M059J (cell line): ENCODE results near the genes ARRB2, PFN1, ZNF594 and NLRP1.

DNA sequence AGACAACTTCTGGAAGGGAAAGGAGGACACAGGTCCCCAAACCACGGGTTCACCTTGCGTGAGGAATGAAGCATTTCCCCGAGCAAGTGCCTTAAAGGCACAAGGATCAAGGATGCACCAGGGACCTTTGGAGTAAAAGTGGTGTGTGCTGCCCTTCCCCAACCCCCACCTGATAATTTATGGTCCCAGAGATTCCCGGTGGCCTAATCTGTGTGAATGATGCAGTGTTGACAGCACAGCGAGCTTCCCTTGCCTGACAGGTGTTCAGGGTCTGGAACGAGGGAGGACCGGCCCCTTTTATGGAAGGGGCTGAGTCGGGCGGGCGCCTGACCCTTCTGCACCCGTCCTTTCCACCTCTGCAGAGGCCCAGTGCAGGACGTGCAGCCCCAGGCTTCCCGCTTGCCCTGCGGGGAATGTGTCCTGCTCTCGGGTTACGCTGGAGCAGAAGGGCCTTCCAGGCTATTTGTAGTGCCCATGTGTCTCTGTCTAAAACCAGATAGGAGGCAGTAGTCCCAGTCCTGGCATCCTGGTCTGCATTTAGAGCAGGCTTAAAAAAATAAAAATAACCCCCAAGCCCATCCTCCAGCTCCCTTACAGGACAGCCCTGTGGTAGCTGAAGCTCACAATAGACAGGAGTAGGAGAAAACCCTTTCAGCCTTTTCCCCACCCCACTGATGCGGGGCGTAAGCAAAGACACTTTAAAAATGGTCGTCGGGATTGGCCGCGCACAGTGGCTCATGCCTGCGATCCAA lies 16.3 kb downstream of the SMTNL2 start:
- RAMPAGE, long total RNA: no peak

DNA sequence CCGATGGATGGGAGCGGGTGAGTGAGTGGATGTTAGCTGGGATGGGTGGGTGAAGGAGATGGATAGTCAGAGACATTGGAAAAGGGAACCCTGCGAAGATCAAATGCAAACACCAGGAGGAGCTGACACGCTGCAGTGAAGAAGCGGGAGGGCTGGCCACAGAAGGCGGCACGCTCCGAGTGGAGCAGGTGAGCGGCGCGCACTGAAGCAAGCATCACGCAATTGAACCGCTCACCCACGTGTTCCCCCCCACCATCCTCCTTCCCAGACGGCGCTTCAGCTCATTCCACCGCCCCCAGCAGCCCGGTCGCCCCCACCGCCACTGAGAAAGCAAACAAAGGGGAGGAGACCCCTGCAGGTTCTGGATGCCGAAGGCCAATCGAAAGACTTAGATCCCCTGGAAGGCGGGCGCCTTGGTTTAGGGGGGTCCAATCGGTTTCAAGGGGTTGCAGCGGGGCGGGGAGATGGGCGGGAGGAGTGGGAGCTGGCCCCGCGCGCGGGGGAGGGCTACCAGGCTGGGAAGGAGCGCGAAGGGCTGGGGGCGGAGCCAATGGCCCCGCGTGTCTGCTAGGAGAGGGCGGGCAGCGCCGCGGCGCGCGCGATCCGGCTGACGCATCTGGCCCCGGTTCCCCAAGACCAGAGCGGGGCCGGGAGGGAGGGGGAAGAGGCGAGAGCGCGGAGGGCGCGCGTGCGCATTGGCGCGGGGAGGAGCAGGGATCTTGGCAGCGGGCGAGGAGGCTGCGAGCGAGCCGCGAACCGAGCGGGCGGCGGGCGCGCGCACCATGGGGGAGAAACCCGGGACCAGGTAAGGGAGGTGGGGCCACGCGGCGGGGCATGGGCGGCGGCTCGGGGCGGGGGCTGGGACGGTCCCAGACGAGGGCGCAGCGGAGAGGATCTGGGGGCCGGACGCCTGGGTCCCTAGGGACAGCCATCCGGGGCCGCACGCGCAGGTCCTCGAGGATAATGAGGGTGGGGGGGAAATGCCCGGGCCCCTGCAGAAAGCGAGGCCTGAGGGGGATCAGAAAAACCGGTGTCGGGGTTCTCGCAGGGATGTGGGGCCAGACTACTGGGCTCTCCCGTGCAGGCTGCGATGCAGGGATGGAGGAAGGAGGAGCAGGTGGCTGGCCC lies at the start of gene ARRB2:
Gene ARRB2, plus strand, starts transcription at position 693 of the 1,128 bp plus-strand sequence.
- RAMPAGE, long total RNA: no peak

DNA sequence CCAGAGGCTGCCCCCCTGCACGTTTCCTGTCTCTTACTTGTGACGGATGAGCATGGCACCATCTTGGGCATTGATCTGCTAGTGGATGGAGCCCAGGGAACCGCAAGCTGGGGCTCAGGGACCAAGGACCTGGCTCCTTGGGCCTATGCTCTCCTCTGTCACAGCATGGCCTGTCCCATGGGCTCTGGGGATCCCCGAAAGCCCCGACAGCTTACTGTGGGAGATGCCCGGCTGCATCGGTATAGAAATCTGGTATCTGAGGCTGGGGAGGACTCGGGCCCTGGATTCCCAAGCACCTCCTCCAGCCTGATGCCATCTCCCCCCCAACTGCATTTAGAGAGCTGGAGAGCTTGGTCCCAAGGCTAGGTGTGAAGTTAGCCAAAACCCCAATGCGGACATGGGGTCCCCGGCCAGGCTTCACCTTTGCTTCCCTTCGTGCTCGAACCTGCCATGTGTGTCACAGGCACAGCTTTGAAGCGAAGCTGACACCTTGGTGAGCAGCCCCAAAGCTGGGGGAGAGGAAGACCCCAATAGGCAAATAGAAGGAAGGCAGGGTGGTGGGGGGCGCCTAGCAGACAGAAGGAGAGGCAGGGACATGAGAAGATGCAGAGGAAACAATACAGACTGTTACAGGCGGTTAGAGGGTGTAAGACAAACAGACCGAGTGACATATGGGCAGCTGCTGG lies 2.0 kb upstream of the CXCL16 start:
- RAMPAGE, long total RNA: no peak

GRCh38 chr17:4849903-4850703 lies 17.0 kb downstream of the MINK1 start:
- RAMPAGE, long total RNA: no peak

GRCh38 chr17:4939217-4939766 lies 554 bp downstream of the SLC25A11 start:
- RAMPAGE, long total RNA: no peak

DNA sequence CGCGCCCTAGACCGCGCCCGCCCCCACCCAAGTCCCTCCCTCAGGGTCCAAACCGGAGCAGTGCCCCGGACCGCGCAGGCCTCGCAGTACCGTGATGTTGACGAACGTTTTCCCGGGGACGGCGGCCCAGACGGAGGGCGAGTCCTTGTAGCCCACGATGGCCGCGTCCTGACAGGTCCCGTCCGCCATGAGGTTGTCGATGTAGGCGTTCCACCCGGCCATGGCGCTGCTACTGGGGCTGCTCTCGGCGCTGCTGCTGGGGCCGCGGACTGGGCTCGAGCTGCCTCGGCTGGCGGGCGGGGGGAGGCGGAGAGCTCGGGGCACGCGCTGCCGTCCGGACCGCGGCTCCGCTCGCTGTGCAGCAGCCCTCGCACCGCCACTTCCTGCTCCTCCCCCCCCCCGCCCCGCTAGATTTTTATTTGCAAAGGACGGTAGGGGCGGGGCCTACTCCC lies at the start of gene PFN1:
Gene PFN1, minus strand, starts transcription at position 358 of the 452 bp plus-strand sequence.
- RAMPAGE, long total RNA: start-site peak on the minus strand centred at position 305 of the sequence, 78 bp wide, 132 and 27 reads in 2 replicates

GRCh38 chr17:4986229-4986811 lies 1.2 kb downstream of the CAMTA2 start:
- RAMPAGE, long total RNA: no peak

- RAMPAGE, long total RNA: no peak
Observed at GRCh38 chr17:4988713-4989297, 1.3 kb upstream of the CAMTA2 start.

DNA sequence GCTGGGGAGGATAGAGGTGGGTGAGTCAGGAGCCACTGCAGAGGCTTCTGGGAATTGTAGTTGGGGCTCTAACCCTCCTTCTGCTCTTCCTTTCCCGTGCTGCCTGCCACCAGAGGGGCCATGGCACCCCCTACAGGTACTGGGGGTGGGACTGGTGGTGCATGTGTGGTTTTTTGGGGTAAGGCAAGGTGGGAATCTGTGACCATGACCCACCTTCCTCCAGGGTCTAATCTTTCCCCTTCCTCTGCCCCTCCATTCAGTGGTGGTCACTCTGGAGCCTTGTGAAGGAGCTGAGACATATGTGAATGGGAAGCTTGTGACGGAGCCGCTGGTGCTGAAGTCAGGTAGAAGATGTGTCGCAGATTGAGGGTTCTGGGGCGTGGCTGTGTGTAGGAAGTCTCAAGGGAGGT lies 15.5 kb downstream of the SLC52A1 start:
- RAMPAGE, long total RNA: no peak

DNA sequence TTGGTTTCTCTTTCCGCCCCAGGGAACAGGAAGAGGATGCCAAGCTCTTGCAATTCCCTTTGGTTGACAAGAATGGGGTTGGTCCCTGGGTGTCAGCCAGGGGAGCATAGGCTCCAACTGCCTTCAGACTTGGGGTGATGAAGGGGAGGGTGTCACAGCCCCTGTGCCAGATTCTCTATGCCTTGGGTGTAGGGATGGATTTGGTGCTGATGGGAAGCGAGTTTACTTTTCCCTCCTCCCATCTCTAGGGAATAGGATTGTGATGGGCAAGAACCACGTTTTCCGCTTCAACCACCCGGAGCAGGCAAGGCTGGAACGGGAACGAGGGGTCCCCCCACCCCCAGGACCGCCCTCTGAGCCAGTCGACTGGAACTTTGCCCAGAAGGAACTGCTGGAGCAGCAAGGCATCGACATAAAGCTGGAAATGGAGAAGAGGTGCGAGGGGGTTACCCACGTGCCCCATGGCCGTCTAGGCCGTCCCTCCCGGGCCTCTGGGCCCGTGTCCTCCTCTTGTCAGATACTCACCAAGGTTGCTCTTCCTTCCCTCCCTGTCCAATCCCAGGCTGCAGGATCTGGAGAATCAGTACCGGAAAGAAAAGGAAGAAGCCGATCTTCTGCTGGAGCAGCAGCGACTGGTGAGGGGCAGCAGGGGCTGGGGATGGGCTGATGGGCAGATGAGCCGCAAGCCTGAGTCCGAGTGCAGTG lies 14.8 kb downstream of the SLC52A1 start:
- RAMPAGE, long total RNA: no peak

DNA sequence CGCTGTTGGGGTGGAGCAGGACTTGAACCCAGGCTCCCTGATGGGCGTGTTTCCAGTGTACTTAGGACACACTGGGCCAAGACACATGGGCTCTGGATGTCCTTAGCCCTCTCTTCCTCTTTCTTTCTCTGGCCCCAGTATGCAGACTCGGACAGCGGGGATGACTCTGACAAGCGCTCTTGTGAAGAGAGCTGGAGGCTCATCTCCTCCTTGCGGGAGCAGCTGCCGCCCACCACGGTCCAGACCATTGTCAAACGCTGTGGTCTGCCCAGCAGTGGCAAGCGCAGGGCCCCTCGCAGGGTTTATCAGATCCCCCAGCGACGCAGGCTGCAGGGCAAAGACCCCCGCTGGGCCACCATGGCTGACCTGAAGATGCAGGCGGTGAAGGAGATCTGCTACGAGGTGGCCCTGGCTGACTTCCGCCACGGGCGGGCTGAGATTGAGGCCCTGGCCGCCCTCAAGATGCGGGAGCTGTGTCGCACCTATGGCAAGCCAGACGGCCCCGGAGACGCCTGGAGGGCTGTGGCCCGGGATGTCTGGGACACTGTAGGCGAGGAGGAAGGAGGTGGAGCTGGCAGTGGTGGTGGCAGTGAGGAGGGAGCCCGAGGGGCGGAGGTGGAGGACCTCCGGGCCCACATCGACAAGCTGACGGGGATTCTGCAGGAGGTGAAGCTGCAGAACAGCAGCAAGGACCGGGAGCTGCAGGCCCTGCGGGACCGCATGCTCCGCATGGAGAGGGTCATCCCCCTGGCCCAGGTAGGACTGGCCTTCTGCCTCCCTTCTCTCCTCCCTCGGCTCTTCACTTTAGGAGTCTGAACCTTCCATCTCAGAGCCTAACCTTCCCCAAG lies 13.0 kb downstream of the SLC52A1 start:
- RAMPAGE, long total RNA: no peak

GRCh38 chr17:5191124-5192412 lies at the start of gene ZNF594:
TSS of gene ZNF594 (minus strand) at chr17:5191868.
- RAMPAGE, long total RNA: no peak

DNA sequence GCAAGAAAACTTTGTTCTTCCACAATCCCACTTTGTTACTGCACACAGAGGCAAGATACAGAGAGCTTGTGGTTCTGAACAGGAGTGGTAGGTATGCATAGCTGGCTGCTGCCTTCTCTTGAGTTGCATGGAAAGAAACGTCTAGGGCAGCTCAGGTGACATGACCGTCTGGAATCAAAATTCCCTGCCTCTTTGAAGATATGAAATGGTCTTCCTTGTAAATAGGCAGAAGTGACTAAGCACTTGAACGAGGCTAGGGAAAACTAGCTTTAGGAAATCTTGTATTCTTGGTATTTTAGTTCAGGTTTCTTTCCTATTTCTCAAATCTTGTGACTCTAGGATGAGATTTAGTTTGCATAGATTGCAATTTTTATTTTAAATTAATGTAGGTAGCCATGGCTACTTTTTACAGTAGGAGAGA lies 1.9 kb downstream of the RABEP1 start:
- RAMPAGE, long total RNA: no peak

GRCh38 chr17:5541526-5542274 lies 40.9 kb upstream of the ENSG00000286190 start:
- RAMPAGE, long total RNA: no peak

DNA sequence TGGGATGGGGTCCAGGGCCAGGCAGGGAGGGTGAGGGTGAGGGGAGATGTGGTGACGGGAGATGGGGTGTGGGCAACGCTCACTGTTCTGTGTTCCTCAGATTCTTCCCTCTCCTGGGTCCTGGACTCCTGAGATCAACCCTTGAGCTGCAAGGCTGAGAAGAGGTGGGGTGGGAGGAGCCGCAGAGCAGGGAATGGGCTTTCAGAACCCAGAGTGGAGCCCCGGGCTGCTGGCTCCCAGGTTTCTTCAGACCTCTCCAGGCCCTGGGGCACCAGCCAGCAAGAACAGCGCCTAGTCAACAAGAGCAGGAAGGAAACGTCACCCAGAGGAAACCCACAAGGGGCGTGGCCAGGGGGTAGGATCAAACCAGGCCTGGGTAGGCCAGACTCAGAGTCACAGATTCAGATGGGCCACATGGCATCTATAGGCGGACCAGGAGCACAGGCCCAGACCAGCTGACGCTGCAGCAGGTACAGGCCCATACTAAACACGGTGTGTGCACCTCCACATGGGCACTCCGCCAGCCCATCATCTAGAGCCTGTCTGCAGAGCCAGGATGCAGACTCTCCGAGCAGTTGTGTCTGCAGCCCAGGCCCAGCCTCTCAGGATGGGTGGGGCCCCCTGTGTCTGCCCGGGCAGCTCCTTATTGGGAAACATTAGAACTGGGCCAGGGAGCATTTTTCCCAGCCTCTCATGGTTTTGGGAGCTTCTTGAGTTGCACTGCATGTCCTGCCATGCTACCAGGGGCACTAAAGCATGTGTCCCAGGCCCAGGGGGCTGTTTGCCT lies at the start of gene NLRP1:
Gene NLRP1, minus strand, starts transcription at position 300 of the 787 bp plus-strand sequence.
- RAMPAGE, long total RNA: no peak

- RAMPAGE, long total RNA: no peak
Observed at GRCh38 chr17:5832632-5833460, 237.3 kb upstream of the WSCD1 start.

GRCh38 chr17:6191463-6191922 lies 121.3 kb downstream of the WSCD1 start:
- RAMPAGE, long total RNA: no peak

DNA sequence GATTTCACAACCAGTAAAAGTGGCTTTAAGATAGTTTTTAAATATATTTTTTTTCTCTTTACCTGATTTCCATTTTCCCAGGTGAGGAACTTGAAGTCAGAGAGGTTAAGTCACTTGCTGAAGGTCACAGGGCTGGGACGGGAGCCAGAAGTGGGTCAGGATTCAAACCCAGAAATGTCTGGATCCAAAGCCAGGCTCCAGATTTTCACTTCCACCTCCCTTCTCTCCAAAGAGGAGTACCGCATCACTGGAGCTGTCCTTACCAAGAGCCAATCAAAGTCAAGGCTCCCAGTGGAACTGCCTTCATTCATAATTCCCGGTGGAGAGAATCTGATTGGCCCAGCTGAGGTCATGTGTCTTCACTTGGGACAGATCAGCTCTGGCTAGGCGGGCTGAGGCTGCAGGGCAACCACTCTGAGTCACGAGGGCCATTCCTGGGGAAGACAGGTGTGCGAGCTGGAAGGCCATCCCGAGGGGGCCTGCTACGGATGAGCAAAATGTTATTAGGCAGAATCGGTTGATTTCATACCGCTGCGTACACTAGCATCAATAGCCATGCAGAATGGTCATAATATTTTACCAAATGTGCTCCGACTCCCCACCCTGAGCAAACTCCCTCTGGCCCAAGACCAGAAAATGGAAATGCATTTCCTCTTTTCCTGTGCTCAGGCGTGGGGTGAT lies 111.3 kb downstream of the AIPL1 start:
- RAMPAGE, long total RNA: no peak

GRCh38 chr17:6406405-6406858 lies 28.5 kb downstream of the AIPL1 start:
- RAMPAGE, long total RNA: no peak

GRCh38 chr17:6456750-6457528 lies 12.7 kb downstream of the PIMREG start:
- RAMPAGE, long total RNA: no peak